Occipital lobe (tissue), 2 donors: ENCODE measurements around a stretch of chr2.

- RAMPAGE, long total RNA, result no peak
Observed at GRCh38 chr2:25322605-25323506, 18.9 kb downstream of the DNMT3A start.

DNA sequence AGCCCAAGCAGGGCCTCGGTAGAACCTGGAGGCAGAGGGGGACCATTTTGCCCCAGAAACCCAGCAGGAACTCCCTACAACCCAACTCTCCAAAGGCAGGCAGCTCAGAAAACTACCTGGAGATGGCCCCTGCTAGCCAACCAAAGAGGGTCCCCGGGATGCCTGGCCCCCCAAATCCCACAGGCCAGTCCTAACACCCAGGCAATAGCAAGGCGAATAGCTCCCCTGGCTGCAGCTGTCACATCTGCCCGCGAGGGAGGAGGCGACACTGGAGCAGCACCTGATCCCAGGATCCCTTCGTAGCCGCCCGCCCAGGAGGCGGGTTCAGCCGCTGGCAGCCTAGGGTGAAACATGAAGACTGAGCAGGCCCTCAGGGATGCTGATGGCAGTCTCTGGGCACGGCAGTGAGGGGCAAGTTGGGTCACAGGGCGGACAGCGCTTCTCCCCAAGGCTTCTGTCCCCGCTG lies 2.1 kb downstream of the DNMT3A start:
- RAMPAGE, long total RNA, result no peak

GRCh38 chr2:25362509-25363164 lies 20.9 kb upstream of the DNMT3A start:
- RAMPAGE, long total RNA, result no peak

GRCh38 chr2:25571361-25571904 lies 101.9 kb downstream of the DTNB start:
- RAMPAGE, long total RNA, result no peak

DNA sequence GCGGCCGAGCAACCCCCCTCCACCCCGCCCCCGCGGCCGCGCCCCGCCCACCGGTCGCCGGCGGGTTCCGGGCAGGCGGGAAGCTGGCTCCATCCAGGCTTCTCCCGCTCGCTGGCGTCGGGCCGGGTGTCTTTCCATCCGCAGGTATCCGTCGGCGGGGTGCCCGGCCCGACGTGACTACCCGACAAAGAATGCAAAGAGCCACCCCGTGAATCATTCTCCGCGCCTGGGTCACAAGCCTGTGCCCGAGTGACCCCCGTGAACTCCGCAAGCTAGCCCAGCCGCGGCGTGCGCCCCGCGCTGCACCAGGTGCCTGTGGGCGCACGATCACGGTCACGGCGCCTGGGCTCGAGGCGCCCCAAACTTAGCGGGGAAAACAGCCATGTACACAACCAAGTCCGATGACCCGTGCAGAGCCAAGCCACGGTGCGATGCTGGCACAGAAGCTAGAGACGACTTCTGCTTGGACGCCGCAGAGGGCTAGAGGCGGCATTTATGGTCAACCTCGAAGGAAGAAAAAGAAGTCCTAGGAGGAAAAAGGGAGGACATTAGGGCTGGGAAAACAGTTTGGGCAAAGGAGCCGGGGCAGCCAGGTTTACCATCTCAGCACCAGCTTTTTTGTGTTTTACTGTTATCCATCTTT lies 432 bp upstream of the DTNB start:
- RAMPAGE, long total RNA, result no peak

DNA sequence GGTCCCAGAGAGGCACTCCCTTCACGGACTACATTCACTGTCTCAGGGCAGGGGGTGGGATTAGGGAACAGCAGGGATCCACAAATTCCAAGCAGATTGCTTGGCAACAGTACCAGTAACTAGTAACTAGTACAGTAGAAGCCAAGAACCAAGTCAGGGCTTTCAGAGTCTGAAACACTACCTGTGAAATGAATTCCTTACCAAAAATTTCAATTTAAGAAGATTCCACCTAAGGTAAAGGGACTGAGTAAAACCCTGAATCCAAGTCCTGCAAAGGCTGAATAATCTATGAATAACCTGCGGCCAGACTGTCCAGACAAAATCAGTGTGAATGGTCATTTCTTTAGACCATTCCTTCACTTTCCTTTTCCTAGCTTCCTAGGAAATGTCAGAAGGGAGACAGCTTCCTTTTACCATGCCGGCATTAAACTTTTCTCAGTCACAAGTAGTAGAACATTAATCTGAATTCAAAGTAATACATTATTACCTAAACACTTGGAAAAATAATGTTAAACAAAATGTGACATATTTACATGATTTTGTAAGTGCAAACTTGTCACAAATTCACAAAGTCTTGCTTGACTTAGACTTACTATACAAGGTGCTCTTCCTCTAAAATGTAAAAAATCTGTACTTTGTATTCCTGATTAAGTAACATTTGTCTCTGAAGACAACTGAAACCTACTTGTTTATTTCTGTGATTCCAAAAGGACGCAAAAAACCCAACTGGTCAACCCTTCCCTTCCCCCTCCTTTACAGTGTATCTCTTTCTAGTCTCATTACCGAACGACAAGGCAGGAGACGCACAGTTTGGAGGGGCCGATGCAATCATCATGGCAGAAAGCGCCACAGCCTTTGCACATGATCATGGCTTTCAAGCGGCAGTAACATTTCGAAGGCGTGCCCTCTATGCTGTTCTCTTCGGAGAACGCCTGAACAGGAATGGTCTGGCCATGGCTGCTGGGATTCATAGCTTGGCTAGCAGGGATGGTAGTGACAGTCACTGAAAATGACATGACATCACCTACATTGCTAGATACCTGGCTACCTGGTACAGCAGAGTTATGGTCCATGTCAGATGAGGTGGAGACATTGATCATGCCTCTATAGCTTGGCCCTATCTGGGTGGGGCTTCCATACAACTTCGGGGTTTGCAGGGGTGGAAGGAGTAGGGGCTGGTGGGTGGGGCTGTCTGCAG lies 68.3 kb upstream of the DTNB start:
- RAMPAGE, long total RNA, result no peak

DNA sequence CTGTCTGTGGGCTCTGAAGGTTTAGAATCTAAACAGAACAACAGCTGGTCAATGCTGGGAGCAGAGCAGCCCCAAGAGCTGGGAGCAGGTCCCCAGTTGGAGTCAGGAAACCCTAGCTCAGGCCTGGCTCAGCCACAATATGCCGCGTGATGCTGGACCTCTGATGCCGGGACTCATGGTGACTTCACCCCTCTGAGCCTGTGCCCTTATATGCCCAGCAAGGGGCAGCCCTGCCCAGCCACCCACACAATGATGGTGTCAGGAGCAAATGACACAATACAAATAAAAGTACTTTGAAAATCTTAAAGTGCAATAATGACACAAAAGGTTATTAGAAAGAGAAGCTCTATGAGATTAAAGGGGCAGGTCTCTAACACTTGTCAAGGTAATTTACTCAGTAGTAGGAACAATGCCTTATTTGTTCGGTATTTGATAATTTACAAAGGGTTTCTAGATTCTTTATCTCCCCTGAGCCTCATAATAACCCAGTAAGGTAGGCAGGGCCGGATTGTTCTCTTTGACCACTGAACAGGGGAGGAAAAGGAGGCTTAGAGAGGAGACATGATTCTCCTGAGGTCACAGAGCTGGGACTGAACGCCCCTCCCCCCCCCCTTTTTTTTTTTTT lies 18.3 kb upstream of the KIF3C start:
- RAMPAGE, long total RNA, result no peak

DNA sequence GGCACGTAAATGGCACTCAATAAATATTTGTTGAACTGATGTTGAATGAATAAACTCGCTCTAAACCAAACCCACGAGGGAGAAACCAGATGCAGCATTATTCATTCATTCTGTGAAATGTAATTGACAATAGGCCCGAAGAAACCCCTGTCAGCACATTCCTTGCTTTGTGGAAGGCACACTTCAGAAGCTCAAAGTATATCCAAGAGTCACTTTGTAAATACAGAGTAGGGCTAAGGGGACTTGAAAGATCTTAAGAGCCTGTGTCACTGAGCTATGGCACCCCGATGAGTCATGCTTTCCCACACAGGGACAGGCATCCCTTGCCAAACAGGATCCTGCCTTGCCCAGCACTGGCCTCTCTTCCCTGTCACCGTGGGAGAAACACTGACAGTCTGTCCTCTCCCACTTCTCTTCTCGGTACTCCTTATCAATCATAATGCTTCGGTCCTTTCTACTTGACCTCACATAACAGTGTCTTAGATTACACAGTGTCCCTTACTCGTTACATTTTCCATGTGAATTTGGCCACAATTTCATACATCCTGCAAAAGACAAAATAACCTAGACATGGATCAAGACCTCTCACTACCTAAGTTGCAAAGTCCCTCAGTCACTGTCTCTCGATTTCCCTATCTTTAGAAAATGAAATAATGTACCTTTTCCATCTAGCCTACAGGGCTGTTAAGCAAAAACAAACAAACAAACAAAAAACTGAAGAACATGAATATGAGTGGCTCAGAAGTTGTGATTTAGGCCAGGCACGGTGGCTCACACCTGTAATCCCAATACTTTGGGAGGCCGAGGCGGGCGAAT lies 21.3 kb upstream of the RAB10 start:
- RAMPAGE, long total RNA, result no peak

DNA sequence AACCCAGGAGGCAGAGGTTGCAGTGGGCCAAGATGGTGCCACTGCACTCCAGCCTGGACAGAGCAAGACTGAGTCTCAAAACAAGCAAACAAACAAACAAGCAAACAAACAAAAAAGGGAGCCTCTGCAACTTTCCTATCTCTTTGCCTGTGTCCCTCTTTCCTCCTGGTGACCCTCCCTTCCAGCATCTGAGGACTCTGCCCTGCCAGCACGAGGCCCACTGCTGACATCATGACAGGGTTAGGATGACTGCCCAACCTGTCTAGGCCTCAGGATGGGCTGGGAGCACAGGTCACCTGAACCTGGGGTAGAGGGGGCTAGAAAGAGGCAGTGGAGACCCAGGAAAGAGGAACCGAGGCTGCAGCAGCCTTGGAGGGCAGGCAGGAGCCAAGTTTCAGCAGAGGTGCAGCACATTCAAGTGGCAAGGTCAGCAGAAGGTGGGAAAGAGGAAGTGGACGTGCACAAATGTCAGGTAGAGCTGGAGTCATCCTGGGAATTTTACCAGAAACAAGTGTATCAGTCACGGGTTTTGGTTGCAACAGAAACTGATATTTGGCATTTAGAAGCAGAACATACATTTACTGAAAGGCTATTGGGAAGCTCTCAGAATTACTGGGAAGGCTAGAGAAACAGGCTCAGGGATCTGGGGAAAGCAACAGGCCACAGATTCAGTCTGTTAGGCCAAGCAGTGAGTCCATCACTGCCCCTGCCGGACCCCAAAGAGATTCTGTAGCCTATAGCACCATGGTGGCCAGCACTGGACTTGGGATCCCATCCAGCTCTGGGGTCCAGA lies 13.6 kb upstream of the RAB10 start:
- RAMPAGE, long total RNA, result no peak

GRCh38 chr2:26173929-26174773 lies 1.3 kb downstream of the GAREM2 start:
- RAMPAGE, long total RNA, result no peak

- RAMPAGE, long total RNA, result no peak
Observed at GRCh38 chr2:26189412-26189782, 16.5 kb downstream of the GAREM2 start.

GRCh38 chr2:26251698-26252360 lies 7.1 kb downstream of the HADHB start:
- RAMPAGE, long total RNA, result no peak

- RAMPAGE, long total RNA, result no peak
Observed at GRCh38 chr2:26311245-26311607, 34.7 kb upstream of the SELENOI start.

DNA sequence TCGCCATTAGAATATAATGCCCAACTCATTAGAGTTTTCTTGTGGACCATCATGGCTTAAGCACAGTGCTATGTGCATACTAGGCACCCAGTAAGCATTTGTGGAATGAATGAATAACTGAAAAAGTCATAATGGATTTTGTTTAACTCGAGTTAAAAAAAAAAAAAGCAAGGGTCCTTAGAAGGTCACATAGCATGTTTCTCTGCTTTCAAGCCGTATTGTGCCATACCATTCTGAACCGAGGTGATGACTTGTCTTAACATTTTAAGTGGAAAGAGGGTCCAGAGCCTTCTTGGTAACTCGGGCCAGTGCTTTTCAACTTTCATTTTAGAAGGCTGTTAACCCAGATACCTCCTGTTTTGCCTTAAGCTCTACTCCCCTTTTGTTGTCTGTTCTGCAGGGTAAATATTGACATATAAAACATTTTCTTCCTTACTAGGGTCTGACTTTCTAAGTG lies 721 bp upstream of the ADGRF3 start:
- RAMPAGE, long total RNA, result no peak

- RAMPAGE, long total RNA, result no peak
Observed at GRCh38 chr2:26390170-26391250, 11.2 kb upstream of the DRC1 start.

DNA sequence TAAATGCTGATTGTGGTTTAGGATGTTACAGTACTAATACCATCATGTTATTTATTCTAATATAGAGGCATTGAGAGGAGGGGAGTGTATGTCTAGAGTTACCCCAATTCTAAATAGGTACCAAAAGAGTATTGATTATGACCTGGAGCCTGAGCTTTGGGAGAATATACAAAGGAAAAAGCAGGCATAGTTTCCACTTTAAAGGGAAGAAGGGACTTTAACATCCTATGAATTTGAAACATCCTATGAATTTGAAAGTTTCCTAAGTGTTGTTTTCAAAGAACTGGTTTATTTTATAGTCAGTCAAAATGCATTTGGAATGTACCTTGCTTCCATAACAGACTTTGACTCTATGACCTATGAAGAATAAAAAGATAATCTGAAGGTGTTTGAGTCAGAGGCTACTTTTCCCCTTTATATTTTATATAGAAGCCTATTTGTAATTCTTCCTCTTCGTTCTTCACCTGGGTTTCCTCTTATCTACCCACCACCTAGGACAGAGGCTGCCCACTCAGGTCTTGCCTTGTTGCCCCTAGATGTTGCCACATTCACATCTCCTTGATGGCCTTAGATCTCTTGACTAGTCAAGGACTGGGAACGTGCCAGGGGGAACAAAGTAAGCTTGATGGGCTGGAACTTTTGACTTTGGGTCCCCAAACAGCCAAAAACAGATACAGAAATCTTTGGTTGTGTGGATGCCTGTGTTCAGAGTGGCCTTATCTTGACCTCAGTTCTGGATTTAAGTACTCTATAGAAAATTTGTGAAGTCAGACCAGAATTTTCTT lies 9.5 kb upstream of the DRC1 start:
- RAMPAGE, long total RNA, result no peak

GRCh38 chr2:26423416-26423686 lies 21.6 kb downstream of the DRC1 start:
- RAMPAGE, long total RNA, result no peak

DNA sequence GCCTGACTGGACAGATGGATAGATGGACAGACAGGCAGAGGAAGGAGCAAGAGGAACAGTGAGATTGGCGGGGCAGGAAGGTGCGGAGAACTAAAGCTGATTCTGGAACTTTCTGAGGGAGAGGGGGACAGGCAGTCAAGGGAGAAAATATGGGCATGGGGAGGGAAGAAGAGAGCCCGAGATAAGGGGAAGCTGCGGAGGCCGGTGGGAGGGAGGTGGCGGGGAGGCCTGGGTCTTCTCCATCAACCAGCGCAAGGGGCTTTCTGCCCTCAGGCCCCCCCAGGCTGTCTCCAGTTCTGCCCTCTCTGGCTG lies 70.9 kb downstream of the DRC1 start:
- RAMPAGE, long total RNA, result no peak

GRCh38 chr2:26640162-26640890 lies 840 bp downstream of the CIB4 start:
- RAMPAGE, long total RNA, result no peak

- RAMPAGE, long total RNA, result no peak
Observed at GRCh38 chr2:26691768-26692212, 732 bp upstream of the KCNK3 start.